Camera-type eye (tissue), 1 donor: ENCODE measurements around a stretch of chr13.

GRCh38 chr13:109657345-109657747 lies 129.0 kb downstream of the IRS2 start:
- RAMPAGE, long total RNA, result no peak

DNA sequence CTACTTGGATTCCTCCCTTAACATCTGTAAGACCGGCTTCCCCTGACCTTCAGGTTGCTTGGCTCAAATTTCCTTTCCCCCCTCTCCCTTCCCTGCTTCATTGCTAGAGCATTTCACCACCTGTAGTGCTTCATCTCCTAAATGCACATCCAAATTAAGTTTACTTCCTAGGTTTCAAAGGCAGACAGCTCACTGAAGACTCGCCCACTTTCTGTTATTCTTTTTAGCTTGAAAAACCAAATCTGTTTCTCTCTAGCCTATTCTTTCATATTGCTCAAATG lies 16.9 kb downstream of the IRS2 start:
- RAMPAGE, long total RNA, result no peak

GRCh38 chr13:110107940-110108368 lies 199.0 kb downstream of the COL4A1 start:
- RAMPAGE, long total RNA, result no peak

GRCh38 chr13:110122967-110123675 lies 183.8 kb downstream of the COL4A1 start:
- RAMPAGE, long total RNA, result no peak

- RAMPAGE, long total RNA, result no peak
Measured at GRCh38 chr13:110129593-110130005, 177.4 kb downstream of the COL4A1 start.

GRCh38 chr13:110313759-110314448 lies 6.8 kb downstream of the COL4A2 start:
- RAMPAGE, long total RNA, result no peak

DNA sequence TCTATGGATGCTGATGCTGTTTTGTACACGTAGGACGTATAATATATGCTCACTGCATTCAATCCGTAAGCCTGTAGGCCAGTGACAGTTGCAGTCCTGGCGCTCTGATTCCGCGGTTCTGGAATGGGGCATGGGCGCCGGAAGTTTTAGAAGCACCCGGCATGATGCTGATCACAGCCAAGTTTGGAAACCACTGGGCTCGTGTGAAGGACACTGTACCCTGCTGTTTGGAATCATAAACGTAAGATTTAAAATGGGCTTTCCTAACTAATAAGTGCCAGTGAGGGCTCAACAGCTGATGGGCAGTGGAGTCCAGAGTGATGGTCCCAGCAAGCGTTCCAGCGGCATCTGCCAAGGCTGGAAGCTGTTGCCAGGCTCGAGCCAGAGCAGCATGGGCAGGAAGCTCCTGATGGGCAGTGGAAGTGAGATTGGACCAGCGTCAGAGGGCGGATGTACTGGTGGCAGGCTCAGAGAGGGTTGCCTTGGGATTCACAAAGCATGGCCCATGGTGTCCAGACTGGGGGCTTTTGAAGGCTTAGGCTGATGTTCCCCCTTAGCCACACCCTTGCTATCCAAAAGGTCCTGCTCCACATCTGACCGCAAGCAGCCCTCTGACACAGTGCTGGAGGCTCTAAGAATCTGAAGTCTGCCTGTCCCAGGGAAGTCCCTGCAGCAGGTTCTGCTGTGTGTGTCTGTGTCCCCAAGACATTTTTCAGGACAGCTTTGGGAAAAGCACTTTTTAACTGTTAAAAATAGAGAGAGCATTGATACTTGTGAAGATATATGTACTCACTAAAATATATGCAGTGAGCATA lies 30.2 kb downstream of the COL4A2 start:
- RAMPAGE, long total RNA, result no peak

- RAMPAGE, long total RNA, result no peak
Measured at GRCh38 chr13:110346784-110347076, 39.6 kb downstream of the COL4A2 start.

DNA sequence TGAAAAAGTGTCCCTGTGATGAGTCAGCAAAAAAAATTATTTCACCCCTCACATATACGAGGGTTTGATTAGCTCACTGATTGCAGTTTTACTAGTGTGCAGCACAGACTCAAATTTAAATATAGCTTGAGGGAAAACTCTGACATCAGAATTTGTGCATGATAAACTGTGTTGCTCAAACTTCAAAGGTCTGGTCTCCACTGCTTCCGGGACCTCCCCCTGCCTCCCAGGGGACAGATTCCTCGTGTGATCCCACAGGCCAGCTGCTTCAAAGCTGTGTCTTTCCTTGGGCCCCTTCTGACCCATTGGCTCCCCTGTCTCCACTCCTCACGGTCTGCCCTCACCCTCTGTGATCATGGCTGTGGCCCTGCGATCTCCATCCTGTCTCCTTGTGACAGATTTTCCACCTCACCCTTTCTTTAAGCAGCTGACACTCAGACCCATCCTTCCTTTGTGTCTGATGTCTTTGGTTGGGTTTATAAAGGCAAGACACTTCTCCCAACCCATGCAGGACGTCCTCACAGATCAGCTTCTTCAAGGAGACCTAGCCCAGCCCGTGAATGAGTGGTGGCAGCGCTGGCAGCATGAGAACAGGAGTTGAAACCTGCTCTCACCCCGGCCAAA lies 81.6 kb downstream of the COL4A2 start:
- RAMPAGE, long total RNA, result no peak

- RAMPAGE, long total RNA, result no peak
Measured at GRCh38 chr13:110398171-110398850, 91.2 kb downstream of the COL4A2 start.

- RAMPAGE, long total RNA, result no peak
Measured at GRCh38 chr13:110429557-110430158, 122.6 kb downstream of the COL4A2 start.

- RAMPAGE, long total RNA, result no peak
Measured at GRCh38 chr13:110504108-110504599, 57.4 kb downstream of the RAB20 start.

DNA sequence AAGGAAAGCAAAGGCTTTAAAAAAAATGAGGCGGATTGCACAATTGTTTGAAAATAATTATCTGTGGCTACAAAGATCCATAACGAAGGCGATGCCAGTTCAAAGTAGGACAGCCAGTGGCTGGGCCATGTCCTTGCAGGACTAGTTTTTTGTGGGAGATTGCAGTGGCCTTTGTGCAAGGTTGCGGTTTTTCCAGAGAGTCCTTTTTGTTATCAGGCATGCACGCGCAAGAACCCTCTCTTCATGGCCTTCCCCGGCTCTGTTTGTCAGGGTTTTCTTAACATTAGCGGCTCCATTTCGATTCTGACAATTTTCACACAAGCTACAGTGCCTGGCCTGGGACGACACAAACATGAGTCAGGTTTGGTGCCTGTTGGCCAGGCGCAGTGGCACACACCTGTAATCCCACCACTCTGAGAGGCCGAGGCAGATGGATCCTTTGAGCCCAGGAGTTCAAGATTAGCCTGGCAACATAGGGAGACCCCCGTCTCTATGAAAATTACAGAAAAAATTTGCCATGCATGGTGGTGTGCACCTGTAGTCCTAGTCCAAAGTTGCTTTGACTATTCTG lies 1.8 kb upstream of the RAB20 start:
- RAMPAGE, long total RNA, result no peak

GRCh38 chr13:110576700-110577302 lies 15.3 kb upstream of the RAB20 start:
- RAMPAGE, long total RNA, result no peak

DNA sequence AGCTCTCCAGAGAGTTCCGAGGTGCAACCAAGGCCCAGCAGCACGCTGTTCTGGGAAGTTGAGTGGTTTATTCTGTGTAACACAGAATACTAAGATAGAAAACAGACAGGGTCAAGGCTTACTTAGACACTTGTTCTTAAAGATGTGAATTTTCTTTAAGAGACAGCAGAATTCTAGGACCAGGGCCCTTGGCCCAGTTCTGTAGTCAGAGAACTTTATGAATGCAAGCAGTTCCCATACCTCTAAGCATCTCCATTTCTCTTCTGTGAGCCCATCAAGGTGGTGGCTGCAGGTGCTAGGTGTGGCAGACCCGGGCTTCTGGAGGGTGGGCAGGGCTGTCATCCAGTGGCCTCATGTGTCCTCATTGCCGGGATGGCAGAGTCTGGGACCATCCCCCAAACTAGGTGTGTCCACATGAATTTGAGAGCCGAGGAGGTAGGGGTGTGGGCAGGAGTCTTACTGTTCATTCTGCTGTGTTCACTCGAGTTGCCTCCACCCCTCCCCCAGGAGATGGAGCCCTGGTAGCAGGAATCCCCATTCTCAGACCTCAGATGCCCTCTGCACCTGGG lies 22.2 kb downstream of the NAXD start:
- RAMPAGE, long total RNA, result no peak

DNA sequence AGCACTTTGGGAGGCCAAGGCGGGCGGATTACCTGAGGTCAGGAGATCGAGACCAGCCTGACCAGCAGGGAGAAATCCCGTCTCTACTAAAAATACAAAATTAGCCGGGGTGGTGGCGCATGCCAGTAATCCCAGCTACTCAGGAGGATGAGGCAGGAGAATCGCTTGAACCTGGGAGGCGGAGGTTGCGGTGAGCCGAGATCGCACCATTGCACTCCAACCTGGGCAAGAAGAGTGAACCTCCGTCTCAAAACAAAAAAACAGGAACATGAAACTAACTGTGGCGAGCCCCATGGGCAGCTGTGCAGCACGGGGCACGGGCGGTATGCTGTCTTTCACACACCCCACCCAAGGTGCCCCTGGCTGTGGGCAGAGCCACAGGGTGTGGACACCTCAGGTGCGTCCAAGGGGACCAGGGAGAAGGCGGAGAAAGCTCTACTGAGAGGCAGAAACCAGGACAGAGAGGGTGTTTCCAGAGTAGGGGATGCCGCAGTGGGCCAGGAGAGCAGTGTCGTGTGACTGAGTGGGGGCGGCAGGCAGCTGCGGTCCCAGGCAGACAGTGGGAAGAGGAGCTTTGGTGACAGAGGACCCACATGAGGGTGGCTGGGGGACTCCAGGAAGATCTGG lies 29.9 kb downstream of the CARS2 start:
- RAMPAGE, long total RNA, result no peak

DNA sequence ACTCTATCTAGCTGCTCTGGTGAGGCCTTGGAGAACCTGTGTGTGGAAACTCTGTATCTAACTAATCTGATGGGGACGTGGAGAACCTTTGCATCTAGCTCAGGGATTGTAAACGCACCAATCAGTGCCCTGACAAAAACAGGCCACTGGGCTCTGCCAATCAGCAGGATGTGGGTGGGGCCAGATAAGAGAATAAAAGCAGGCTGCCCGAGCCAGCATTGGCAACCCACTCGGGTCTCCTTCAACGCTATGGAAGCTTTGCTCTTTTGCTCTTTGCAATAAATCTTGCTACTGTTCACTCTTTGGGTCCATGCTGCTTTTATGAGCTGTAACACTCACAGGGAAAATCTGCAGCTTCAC lies 93.0 kb downstream of the ANKRD10 start:
- RAMPAGE, long total RNA, result no peak

- RAMPAGE, long total RNA, result no peak
Measured at GRCh38 chr13:110896807-110898258, 17.5 kb downstream of the ANKRD10 start.

DNA sequence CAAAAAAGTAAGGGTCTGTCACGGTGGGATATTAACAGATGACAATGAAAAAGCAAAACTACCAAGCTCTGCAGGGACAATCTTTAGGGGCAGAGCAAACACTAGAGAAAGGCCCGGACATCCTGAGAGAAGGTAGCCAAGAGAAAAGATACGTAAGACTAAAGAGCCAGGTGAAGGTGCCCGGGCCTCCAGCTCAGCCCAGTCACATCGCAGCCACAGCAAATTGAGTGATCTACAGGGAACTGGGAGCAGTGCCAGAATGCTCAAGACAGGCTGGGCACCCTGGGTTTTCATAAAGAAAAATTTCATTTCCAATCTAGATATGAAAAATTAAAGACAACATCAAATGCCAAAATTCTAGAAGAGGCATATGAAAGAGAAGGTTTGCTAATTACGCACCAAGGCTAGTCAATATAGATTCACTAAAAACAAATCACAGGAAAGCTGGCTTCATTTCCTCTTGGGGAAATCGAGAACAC lies 6.9 kb downstream of the ANKRD10 start:
- RAMPAGE, long total RNA, result no peak

GRCh38 chr13:110915083-110915966 lies 456 bp upstream of the ANKRD10 start:
- RAMPAGE, long total RNA, result no peak